ENCODE results near the gene CMTM8.

GRCh38 chr3:29308043-29308595, 27.2 kb downstream of the RBMS3 start:
- PRO-cap, 7 experiments, result no peak in any of the 7 experiments
- RAMPAGE, long total RNA, 2 experiments, result no peak in any of the 2 experiments

- PRO-cap, 7 experiments, result peak in 1 of 7 experiments; most common minus-strand start chr3:29410757 (in 1)
- RAMPAGE, long total RNA, 2 experiments, result no peak in any of the 2 experiments
Observed at GRCh38 chr3:29410693-29411010, 129.8 kb downstream of the RBMS3 start.

DNA sequence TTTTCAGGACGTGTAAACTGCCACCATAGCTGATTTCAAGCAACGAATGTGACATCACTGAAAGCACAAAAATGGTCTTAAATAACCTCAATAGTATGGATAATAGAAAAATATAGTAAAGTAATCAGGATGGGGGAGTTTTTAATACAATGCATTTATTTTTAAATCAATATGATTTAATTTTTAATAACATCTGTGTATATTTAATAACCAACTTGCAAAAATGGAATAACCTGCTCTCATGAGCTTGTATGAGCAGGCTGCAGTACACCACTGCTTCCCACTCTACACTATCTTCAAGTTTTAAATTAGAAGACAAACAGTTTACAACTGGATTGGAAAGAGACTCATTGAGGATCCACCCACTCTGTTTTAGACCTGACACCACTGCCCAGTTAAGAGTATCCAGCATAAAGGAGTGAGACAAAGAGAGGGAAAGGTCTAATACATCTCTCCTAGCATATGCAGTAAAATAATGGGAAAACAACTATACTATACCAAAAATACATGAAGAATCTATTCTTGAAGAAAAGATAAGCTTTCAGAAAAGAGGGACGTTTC, 280.9 kb upstream of the TGFBR2 start:
- PRO-cap, 7 experiments, result no peak in any of the 7 experiments
- RAMPAGE, long total RNA, 2 experiments, result no peak in any of the 2 experiments

DNA sequence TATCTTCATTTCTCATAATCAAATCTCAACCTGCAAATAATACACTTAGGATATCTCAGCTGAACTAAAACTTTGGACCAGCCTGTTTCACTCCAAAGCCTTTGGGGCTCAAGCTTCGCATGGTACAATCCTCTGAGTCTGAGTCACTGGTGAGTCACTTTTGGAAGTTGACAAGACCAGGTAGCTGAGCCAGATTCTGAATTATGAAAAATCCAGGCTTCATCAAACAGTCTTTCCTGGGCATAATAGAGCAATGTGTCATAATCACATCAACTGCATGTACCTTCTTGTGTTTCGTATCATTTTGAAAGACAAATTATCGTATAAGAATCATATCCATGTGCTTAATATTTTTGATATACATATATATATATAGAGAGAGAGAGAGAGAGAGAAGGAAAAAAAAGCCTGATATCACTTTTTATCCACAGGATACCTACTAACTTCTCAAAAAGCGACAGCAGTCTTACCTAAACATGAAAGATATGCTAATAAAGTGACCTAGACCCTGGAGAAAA, 264.0 kb upstream of the TGFBR2 start:
- PRO-cap, 7 experiments, result no peak in any of the 7 experiments
- RAMPAGE, long total RNA, 2 experiments, result no peak in any of the 2 experiments

DNA sequence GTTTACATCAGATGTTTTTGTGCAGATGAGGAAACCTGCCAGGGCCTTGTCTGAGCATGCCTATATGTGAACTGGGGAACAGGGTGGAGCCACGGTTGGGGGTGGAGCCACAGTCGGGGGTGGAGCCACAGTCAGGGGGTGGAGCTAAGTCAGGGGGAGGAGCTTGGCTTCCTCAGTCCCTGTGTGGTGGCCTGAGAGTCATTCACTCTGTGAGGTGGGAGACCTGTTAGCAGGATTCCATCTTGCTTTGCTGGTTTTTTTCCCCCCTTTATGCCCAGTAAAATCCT, 57.8 kb upstream of the TGFBR2 start:
- PRO-cap, 7 experiments, result no peak in any of the 7 experiments
- RAMPAGE, long total RNA, 2 experiments, result no peak in any of the 2 experiments

- PRO-cap, 7 experiments, result no peak in any of the 7 experiments
- RAMPAGE, long total RNA, 2 experiments, result no peak in any of the 2 experiments
Observed at GRCh38 chr3:30597131-30597726, 9.2 kb upstream of the TGFBR2 start.

- PRO-cap, 7 experiments, result no peak in any of the 7 experiments
- RAMPAGE, long total RNA, 2 experiments, result no peak in any of the 2 experiments
Observed at GRCh38 chr3:30602771-30603445, 3.5 kb upstream of the TGFBR2 start.

- PRO-cap, 7 experiments, result no peak in any of the 7 experiments
- RAMPAGE, long total RNA, 2 experiments, result no peak in any of the 2 experiments
Observed at GRCh38 chr3:30644083-30644576, 37.7 kb downstream of the TGFBR2 start.

DNA sequence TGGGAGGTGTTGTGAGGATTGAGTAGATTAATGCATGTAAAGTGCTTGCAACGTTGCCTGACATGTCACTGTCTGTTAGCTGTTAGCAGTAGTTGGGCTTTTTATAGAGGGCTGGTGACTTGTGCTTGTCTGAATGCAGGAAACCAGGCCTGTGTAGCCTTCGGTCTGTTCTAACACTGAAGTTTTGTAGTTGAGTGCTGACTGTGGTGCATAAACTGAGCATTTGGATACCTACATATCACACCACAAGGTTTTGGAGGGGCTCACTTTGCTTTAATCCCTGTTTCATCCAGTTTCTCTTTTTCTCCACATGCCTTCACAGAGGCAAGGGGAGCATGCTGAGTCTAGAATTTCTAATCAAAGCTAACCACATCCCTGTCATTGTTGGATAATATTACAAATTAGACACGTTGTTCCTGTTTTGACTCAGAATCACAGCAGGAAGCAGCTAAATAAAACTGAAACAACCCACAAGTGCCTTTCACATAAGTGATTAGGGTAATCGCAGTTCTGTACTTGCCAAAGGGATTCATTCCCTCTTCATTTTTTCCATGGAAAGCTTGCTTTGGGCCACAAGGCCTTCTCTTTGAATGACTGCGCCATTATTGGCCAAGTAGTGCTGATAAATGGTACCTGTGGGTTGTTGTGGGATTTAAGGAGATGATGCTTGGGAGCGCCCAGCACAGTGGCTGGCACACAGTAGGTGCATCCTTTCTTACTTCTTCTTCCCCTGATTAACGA, 48.9 kb downstream of the TGFBR2 start:
- PRO-cap, 7 experiments, result no peak in any of the 7 experiments
- RAMPAGE, long total RNA, 2 experiments, result no peak in any of the 2 experiments

DNA sequence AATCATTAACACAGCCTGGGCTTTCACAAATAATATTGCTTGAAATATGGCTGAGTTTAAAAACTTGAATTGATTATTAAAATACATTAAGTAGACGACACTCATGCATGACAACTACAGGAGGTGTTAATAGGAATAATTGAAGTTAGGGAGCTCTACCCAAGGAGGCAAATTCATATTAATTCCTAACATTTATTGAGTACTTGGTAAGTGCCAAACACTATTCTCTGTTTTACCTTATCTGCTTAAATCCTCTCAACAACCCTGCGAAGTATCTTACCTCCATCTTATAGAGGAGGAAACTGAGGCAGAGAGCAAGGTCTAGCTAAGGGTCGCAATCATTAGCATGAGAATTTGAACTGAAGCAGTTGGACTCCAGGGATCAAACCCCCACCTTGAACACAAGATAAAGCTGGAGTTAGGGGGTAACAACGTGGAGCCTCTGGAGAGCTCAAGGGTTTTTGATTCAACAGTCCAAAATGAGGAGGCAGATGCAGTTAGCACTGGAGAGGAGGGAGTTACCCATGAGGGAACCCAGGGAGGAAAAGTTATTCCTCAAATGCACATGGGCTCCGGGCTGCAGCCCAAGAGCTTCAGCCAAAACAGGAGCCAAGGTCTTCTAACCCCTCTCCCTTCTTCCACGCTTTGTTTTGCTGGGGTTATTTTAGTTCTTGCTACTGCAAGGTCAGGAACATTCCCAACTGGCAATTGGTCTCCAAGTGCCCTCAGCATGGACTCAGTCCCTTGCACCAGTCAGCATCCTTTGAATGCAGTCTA, 89.8 kb downstream of the TGFBR2 start:
- PRO-cap, 7 experiments, result no peak in any of the 7 experiments
- RAMPAGE, long total RNA, 2 experiments, result no peak in any of the 2 experiments

- PRO-cap, 7 experiments, result no peak in any of the 7 experiments
- RAMPAGE, long total RNA, 2 experiments, result no peak in any of the 2 experiments
Observed at GRCh38 chr3:31004409-31004812, 110.0 kb upstream of the GADL1 start.

GRCh38 chr3:31288600-31289135, 244.1 kb upstream of the STT3B start:
- PRO-cap, 7 experiments, result no peak in any of the 7 experiments
- RAMPAGE, long total RNA, 2 experiments, result no peak in any of the 2 experiments

GRCh38 chr3:31461975-31462728, 70.6 kb upstream of the STT3B start:
- PRO-cap, 7 experiments, result no peak in any of the 7 experiments
- RAMPAGE, long total RNA, 2 experiments, result no peak in any of the 2 experiments

GRCh38 chr3:31576217-31576918, 43.6 kb downstream of the STT3B start:
- PRO-cap, 7 experiments, result no peak in any of the 7 experiments
- RAMPAGE, long total RNA, 2 experiments, result no peak in any of the 2 experiments

DNA sequence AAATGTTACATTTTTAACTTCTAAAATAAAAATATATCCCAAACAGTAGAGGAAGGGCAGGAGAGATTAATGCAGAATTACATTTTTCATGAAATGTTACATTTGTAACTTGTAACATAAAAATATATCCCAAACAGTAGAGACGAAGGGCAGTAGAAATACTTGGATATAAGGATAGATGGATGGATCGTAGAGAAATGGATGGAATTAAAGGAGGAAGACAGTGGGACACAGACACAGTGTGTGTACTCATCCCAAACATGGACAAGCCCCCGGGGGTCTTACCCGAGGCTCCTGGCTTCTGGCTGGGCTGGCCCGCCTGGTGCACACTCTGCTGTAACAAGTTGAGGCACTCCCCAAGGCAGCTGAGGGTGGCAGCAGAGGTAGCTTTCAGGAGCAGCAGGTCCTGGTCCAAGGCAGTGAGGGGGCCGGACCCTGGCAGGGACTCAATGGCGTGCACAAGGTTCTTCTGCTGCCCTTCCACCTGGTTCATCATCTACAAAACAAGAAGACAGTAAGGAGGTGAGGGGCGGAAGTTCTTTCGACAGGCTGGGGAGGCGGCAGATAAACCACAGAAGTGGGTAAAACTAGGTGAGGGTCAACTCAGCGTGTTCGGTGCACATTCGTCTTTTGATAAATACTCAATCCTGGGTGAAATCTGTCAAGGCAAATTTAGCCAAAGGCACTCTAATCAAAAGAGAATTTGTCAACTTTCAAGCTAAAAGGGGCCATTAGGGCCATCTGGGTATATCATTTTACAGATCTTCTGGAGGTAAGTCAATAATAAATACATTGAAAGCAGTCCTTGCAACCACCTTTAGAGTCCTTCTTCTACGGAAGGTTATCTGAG, 215.1 kb downstream of the STT3B start:
- PRO-cap, 7 experiments, result no peak in any of the 7 experiments
- RAMPAGE, long total RNA, 2 experiments, result start-site peak on the minus strand in 2 of 2 experiments, centred at positions 399 to 404 of the sequence, 12 to 19 reads per replicate

DNA sequence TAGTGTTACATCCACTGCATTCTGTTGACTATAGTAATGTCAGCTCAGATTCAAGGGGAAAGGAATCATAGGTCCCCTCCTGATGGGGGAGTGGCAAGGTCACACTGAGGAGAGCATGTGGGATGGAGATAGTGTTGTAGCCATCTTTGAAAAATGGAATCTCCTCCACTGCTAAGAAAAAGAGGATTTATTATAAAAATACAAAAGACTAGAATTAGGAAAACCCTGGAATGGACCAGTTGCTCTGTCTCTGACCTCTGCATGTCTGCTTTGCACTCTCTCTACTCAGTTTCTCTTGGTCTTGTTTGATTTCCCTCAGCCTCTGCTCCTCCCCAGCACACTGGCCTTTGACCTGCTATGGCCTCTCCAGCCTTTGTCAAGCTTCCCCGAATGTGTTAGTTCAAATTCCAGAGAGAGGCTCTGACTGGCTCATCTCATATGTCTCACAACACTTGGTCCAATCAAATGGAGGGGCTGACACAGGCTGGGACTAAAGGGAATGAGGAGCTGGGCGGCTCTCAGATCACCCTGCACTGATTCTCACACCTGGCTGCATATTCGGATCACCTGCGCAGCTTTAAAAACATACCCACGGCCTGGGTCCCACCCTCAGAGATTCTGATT, 52.5 kb upstream of the CMTM8 start:
- PRO-cap, 7 experiments, result no peak in any of the 7 experiments
- RAMPAGE, long total RNA, 2 experiments, result no peak in any of the 2 experiments

GRCh38 chr3:32238428-32239211, at the start of gene CMTM8:
Gene CMTM8, plus strand, starts transcription at chr3:32238680.
- PRO-cap, 7 experiments, result peak in 4 of 7 experiments; most common plus-strand start chr3:32238682 (in 4); most common minus-strand start chr3:32238562 (in 2)
- RAMPAGE, long total RNA, 2 experiments, result start-site peak on the minus strand in 1 of 2 experiments, at chr3:32238579-32238596 at its widest, 6 reads per replicate

DNA sequence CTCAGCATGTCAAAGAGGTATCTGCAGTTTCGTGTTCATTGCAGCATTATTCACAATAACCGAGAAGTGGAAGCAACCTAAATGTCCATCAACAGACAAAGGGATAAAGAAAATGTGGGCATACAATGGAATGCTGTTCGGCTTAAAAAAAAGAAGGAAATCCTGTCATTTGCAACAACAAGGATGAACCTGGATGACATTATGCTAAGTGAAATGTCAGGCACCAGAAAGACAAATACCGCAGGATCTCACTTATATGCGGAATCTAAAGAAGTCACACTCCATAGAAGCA, 11.6 kb upstream of the CMTM7 start:
- PRO-cap, 7 experiments, result no peak in any of the 7 experiments
- RAMPAGE, long total RNA, 2 experiments, result no peak in any of the 2 experiments

DNA sequence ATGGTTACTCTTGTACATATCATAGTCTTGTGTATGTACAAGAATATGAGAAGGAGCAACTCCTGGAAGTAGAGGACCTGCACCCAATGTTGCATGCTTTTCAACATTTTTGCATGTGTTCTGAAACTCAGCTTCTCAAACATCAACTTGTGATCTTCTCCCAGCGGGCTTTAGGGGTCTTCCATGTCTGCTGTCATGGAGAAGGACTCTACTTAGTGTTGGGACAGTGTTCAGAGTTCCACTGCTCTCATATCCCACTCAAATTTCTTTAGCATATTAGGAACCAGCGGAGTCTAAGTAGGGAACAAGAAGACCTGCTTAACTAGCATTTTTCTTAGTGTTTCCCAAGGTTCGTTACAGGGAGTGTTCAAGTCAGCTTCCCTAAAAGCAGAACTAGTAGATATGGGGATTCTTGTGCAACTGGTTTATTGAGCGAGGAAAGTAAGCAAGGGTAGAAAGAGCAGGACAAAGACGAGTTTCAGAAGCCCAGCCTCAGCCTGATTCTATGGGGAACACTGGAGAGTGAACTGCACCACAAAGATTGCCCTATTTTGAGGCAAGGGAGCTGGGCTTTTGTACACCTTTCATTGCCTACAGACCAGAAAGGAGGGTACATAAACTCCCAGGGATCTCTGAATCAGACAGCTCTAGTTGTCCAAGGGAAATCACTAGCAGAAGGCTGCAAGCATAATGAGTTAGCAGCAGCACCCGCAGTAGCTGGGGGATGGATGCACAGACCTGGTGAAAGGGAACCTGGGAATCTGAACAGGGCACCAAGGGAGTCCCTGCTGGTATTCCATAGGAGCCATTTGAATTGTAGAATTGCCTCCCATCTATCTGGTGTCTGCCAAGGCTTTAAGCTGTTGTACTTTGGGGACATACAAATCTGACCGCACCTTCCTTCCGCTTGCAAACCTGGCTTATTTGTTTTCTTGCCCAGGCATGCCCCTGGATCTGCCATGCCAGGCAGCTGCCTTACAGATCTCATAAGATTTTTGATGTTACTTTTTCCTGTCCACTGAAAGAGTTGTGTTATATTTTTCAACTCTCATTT, 15.0 kb downstream of the CMTM7 start:
- PRO-cap, 7 experiments, result no peak in any of the 7 experiments
- RAMPAGE, long total RNA, 2 experiments, result no peak in any of the 2 experiments

GRCh38 chr3:32485035-32485506, 17.6 kb downstream of the CMTM6 start:
- PRO-cap, 7 experiments, result no peak in any of the 7 experiments
- RAMPAGE, long total RNA, 2 experiments, result no peak in any of the 2 experiments

All from ovary (tissue), 7 donors.